ENCODE data around the gene NXN.

DNA sequence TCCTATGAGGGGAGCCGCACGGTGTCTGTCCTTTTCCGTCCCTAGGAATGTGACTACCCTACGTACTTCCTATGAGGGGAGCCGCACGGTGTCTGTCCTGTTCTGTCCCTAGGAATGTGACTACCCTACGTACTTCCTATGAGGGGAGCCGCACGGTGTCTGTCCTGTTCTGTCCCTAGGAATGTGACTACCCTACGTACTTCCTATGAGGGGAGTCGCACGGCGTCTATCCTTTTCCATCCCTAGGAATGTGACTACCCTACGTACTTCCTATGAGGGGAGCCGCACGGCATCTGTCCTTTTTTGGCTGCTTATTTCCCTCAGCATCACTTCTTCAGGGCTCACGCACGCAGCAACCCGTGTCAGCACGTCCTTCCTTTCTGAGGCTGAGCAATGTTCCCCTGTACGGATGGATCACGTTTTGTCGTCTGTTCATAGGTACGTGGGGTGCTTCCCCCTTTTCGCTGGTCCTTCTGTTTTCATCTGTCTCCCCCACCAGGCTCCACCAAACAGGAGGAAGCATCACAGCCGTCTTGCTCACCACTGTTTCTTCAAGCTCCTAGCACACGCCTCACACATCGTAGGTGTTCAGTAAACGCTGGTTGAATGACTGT, 76.4 kb upstream of the DOC2B start:
- PRO-cap, result no peak

DNA sequence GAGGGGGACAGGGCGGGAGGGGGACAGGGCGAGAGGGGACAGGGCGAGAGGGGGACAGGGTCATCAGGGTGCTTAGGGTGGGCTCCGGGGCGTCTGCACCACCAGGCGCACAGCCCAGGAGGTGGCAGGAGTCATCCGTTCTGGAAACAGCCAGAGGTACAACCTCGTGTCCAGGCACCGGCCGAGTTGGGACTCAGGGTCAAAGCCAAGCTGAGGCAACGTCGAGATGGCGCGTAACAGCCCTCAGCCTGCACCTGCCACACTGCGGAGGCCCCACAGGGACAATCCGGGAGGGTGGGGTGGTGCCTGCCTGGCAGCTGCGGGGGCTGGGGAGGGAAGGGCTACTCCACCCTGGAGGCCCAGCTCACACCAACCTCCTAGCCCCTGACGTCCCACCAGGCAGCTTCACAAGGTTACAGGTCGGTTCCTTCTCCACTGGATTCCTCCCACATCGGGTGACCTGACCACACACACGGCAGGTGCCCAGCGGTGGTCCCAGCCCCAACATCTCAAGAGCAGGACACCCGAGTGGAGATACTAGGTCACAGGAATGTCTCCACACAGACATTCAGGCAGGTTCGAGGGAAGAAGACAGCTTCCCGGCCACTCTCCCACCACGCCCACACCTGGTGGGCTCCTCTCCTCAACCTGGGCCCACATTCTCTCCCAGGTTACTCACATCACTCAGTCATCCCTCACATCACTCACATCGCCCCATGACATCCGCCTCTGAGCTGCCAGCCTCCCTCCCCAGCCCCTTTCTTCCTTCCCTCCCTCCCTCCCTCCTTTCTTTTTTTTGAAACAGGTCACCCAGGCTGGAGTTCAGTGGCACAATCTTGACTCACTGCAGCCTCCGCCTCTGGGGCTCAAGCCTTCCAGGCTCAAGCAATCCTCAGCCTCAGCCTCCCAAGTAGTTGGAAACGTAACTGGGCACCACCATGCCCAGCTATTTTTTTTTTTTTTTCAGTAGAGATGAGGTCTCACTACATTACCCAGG, 47.2 kb downstream of the RPH3AL start:
- PRO-cap, result no peak

GRCh38 chr17:330931-331927, 21.4 kb downstream of the RPH3AL start:
- PRO-cap, result no peak

- PRO-cap, result no peak
Observed at GRCh38 chr17:332950-333213, 19.7 kb downstream of the RPH3AL start.

DNA sequence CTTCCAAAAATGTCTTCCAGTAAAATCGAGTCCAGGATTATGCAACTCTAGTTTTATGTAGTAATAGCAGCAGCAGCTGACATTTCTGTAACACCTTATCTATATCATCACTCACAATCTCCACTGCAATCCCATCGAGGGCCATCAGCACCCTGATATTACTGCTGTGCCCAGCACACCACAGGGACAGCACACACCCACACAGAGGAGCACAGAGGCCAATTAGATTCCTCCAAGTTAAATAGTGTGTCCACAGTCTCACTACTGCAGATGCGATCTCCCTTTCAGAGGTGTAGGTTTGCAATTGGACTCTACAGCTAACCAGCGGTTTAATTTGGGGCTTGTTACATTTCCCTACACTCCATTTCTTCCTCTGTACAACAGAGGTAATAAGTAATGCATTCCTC, 2.9 kb downstream of the RPH3AL start:
- PRO-cap, result no peak

DNA sequence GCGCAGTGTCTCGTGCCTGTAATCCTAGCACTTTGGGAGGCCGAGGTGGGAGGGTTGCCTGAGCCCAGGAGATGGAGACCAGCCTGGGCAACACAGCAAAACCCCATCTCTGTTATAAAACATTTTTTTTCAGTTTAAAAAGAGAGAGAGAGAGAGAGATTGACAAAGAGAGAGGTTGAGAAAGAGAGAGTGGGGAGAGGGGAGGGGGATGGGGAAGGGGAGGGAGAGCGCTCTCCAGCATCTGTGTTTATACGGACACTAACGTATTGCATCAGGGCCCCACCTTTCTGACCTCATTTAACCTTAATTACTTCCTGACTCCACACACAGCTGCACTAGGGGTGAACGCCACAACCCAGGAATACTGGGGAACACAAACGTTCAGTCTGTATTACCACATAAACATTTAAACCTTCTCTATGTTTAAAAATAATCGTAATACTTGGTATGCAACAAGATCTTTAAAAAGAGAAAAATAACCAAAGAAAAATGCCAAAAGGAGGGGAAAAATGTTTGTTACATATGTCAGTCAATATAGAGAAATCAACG, 24.9 kb upstream of the RPH3AL start:
- PRO-cap, result no peak

DNA sequence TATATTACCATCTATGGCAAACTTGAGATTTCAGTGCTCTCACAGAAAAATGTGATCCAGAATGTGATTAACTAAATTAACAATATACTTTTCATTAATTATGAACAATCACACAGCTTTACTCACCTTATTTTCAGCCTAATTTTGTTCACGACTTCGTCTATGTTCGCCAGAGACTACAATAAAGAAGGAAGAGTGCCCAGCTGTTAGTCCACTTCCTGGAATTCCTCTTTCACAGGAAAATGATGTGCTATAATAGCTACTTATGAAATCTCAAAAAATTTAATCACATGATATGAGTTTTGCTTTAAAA, 15.5 kb downstream of the VPS53 start:
- PRO-cap, result no peak

DNA sequence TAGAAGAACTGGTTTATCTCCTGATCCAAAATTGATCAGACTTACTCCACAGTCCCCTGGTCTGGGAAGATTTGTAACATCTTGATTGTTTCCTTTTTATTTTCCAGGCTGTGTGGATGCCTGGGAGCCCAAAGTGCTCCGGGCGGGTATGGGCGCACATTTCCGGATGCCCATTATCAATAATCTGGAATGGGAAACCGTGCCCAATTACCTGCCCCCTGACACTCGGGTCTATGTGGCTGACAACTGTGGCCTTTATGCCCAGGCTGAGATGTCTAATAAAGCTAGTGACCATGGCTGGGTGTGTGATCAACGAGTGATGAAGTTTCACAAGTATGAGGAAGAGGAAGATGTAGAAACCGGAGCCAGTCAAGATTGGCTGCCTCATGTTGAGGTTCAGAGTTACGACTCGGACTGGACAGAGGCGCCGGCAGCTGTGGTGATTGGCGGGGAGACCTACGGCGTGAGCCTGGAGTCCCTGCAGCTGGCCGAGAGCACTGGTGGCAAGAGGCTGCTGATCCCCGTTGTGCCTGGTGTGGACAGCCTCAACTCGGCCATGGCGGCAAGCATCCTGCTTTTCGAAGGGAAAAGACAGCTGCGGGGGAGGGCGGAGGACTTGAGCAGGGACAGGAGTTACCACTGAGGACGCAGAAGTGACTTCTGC, 9.4 kb downstream of the MRM3 start:
- PRO-cap, result no peak

GRCh38 chr17:792135-792777, 10.1 kb downstream of the MRM3 start:
- PRO-cap, result no peak

DNA sequence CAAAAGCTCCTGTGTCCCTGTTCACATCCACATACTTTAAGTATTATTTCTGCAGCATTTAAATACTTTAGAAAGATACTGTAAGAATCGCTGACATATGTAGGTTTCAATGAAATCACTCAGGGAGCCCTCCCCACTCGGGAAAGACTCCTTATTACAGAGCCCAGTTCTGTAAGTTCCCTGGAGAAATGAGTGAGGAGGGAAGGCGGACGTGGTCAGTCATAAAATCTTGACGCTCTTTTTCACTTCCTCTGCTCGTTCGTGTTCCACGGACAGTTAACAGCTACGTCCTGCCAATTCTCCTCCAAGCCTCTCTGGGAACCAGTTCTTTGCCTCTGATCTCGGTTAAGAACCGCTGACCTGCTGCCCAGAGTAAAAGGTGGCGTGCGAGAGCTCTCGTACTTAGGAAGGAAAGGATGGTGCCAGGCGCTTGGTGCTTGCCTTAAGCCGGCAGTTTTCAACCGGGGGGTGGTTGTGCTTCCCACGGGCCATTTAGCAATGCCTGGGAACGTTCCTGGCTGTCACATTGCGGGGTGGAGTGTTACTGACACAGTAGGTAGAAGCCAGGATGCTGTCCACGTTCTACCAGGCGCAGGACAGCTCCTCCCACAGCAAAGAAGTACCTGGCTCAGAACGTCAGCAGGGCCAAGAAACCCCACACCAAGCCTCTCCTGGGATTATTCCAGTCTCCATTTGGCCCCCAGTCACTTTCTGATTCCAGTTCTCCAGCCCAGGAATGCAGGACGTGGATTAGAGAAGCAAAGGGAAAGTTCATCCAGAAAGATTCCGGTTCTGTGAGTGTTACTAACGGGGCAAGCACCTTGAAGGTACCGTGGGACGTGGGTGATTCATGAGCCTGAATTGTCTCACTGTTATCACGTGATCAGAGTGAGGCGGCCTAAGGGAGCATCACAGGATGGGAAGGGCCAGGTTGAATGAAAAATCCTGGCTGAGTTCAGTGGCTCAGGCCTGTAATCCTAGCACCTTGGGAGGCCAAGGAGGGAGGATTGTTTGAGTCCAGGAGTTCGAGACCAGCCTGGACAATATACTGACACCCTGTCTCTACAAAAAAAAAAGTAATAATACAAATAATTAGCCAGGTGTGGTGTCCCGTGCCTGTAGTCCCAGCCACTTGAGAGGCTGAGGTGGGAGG, 87.7 kb downstream of the MRM3 start:
- PRO-cap, result no peak

GRCh38 chr17:915487-916623, 63.7 kb downstream of the NXN start:
- PRO-cap, result no peak

DNA sequence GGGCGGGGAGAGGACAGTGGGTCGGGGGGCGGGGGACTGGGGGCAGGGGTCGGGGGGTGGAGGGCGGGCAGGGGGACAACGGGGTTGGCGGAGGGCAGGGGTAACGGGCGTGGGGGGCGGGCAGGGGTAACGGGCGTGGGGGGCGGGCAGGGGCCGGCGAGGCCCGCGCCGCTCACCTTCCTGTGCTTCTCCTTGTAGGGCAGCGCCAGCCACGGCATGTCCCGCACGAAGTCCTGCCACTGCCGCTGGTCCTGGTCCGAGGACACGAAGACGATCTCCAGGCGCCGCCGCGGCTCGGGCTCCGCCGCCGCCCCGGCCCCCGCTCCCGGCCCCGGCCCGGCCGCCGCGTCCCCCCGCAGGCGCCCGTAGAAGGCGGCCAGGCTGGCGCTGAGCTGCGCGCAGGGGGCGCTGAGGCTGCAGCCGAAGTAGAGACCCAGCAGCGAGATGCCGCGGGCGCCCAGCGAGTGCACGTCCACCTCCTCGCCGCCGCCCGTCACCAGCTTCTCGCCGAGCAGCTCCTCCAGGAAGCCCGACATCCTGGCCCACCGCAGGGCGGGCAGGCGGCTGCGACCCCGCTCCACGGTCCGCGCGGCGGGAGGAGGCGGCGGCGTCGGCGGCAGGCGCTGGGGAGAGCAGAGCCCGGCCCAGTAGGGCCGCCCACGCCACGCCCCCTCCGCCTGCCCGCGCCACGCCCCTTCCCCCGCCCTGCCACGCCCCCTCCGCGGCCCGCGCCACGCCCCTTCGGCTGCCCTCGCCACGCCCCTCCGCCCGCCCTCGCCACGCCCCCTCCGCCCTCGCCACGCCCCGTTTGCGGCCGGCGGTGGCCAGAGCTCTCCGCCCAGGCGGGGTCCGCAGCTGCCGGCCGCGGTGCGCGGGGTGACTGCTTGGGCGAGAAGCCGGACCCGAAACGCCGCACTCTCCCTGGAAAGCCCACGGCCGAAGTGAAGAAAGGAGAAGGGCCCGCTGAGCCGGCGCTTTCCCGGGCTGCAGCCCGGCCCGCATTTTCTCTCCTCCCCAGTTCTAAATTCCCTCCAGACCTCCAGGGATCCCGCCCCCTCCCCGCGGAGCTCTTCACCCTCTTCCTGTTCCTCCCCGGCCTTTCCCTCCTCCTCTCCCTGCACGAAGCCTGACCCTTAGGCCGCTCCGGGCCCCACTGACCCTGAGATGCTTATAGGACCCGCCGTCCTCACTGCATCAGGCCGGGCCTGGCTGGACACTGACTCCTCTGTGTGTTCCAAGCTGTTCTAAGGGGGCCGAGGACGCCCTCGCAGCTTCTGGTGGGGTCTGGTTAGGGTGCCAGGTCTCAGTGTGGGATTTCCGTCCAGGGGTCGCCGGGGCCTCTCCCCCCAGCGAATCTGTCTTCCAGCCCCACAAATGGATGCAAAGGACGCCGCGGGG, at the start of gene NXN:
NXN (minus strand) TSS at position 634 of the 1,398 bp plus-strand sequence.
- PRO-cap, result bidirectional peak, plus-strand start at position 854 of the sequence, minus-strand start at position 634 of the sequence

DNA sequence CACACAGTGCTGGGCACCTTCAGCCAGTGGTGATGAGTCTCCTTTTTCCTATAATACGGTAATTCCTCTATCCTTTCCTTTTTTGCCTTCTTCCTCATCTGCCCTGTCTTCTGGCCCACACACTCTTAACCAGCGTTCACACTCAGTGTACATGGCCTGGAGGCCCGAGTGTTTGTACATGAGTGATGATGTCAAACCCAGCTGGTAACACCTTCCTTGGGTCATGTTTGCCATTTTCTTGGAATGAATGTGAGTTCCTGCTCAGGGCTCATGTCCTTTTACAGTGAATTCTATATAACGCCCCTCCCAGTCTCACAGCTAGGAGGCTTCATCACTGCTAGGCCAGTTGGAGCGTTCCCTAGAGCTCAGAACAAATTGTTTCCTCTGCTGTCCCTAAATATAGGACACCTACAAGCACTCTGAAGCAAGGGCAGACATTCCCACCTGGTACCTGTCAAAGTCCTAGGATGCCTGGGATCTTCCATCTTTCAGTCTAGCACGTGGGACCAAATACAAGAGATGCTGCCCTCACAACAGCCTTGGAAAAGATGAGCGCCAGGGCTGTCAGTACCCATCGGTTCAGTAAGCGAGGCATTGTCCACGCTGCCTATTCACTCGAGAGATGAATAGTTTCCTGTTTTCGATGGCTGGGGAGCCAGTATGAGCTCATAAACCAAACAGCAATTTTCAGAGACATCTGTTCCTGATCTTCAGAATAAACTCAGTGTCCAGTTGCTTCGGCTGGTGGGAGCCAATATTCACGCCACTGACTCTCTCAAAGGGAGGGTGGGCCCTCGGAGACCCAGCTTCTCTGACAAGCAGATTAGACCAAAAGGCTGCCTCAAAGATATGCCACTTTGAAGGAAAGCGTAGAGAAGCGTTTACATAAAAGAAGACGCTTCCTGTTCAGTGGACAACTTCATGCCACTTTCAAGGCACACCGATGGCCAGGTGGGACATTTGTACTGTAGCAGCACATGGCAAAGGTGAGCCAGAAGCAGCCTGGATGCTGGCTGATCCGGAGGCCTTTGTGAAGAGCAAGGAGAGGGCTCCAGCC, 5.7 kb downstream of the TIMM22 start:
- PRO-cap, result no peak

- PRO-cap, result no peak
Observed at GRCh38 chr17:1003747-1004734, 7.1 kb downstream of the TIMM22 start.

- PRO-cap, result no peak
Observed at GRCh38 chr17:1005926-1006557, 9.1 kb downstream of the TIMM22 start.

- PRO-cap, result no peak
Observed at GRCh38 chr17:1300179-1300658, 20.8 kb downstream of the TRARG1 start.

DNA sequence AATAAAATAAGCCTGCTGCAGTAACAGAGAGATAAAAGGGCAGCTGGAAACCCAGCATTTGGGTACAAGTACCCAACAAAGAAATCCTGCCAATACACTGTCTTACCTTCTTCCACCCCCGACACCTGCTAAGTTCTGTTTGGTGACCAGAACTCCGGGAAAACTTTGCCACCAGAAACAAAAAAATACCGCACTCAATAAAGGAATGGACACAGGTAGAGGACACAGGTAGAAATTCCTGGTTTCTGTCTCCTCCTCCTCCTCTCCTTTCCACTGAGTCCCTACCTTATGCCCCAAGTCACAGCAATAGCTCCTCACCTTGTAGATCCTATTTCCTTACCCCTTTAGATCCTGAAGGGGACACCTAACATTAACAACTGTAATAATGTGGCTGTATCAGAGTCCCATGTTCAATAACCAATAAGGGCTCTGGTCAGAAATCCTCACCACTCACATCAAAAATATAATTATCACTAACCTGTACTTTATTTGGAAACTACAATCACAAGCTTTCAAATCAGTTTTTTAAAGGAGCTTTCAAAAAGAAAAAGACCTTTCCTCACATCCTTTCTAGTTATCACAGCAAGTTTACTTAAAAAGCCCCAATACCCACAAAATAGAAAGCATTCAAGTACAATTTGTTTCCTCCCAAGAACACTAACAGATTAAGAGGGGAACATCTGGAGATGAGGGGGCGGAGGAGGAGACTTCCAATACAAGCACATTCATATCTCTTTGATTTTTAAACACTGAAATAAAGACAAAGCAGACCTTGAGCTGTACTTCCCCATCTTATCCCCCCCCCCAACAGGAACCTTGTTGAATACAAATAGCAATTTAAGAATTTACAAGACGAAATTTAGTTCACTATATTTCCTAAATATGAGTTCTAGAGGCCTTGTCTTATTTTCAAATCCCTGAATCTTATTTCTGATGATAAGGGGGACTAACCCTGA, 2.2 kb downstream of the YWHAE start:
- PRO-cap, result no peak

- PRO-cap, result no peak
Observed at GRCh38 chr17:1455060-1455794, 805 bp downstream of the CRK start.

DNA sequence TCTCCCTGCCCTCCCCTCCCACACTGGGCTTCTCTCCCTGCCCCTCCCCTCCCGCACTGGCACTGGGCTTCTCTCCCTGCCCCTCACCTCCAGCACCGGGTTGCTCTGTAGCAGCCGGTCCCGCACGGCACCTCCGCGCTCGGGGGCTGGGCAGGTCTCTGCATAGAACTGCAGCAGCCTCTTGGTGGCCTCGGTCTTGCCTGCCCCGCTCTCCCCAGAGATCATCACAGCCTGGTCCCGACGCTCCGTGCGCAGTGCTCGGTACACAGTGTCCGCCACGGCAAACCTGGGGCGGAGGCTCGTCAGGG, 9.8 kb downstream of the MYO1C start:
- PRO-cap, result no peak

DNA sequence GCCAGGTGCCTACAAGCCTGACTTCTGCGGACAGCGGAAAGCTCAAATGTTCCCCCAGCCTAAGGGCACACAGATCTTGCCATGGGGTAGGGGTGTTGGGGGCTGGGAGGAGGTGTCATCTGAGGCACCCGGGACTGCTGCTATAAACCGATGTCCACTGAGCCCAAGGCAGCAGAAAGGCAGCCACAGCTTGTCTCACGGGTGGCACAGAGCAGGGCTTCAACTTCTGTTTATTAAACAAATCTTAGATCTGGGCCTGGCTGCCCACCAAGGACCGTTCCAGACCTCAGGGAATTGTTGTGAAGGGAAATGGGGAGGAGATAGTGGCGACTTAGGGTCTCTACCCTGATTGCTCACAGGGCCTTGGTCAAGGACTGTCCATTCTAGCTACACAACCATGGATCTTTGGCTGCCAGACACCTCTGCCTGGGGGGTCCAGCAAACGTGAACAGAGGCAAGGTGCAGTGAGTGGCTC, 3.5 kb downstream of the MYO1C start:
- PRO-cap, result no peak